HT-29 (cell line): ENCODE measurements around the genes RAI1 and DRC3.

GRCh38 chr17:17236963-17237043 lies 165 bp downstream of the FLCN start:
- RAMPAGE, long total RNA: no peak

GRCh38 chr17:17300580-17301151 lies 2.5 kb upstream of the NT5M start:
- RAMPAGE, long total RNA: no peak

- RAMPAGE, long total RNA: no peak
These were observed 83.0 kb downstream of the NT5M start for GRCh38 chr17:17386075-17386574.

GRCh38 chr17:17490895-17492212 lies 4.8 kb downstream of the RASD1 start:
- RAMPAGE, long total RNA: no peak

DNA sequence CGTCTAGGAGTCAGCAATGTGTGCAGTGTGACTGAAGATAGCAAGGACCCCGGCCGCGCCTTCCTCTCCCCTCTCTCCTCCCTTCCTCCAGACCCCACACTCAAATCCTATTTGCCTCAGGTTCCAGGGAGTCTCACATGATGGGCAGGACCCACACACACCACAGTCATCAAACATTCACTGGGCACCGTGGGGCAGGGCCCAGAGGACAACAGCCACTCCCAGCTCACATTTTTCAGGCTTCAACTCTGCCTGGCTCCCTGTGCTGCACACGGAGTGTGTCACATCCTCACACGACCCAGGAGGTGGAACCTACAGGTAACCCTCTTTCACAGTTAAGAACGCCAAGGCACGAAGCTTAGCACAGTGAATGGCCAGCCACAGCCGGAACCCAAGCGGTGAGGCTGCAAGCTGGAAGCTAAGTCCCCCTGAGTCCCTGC lies 30.5 kb downstream of the PEMT start:
- RAMPAGE, long total RNA: no peak

DNA sequence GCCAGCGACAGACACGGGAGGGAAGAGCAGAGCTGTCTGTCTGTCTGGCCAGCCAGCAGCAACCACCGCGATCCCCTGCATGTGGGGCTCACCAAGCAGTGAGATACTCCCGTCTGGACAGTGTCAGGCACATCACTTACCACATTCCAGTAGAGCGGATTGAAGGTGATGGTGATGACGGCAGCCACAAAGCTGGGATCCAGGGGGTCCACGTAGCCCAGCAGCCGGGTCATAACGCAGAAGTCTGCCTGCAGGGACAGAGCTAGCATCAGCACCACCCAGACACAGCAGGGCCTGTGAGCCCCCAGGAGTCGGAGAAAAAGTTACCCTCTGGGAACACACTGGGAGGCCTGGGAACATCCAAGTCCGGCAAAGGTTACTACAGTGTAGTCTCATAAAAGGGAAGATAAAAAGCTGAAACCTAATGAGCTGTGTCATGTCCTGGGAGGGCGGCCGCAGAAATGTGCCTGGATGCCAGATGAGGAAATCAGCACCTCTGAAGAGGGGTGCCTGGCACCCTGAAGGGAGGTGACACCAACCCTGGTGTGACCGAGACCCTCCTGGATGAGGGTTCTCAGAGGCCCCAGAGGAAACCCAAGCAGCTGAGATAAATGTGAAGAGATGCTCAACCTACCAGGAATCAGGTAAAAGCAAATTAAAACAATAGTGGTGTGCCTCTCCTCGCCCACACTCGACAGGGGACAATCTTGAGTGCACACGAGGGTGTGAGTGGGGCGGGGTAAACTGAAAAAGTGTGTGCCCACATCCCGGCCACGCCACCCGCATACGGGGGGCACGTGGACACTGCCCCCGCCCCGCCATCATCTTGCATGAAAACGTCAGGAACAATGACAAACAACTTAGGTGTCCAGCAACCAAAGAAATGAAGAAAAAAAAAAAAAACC lies 14.5 kb downstream of the PEMT start:
- RAMPAGE, long total RNA: no peak

GRCh38 chr17:17671735-17672360 lies 9.4 kb upstream of the RAI1 start:
- RAMPAGE, long total RNA: no peak

- RAMPAGE, long total RNA: no peak
These were observed at the start of gene RAI1 for GRCh38 chr17:17681055-17681687. Gene RAI1 (plus strand): TSS chr17:17681458.

GRCh38 chr17:17684778-17685823 lies 3.8 kb downstream of the RAI1 start:
- RAMPAGE, long total RNA: no peak

DNA sequence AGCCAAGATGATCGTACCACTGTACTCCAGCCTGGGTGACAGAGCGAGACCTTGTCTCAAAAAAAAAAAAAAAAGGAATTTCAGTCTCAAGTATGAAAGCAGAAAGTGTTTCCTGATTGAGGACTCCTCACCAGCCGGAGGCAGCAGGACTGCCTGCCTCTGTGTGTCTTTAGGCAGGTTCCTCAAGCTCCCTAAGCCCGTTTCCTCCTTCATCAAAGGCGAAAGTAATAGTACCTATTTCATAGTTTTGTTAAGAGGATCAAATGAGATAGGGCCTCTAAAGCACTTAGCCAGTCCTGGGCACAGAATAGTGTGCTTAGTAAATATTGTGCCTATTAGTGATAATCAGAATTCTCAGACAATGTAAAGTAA lies 9.1 kb downstream of the RAI1 start:
- RAMPAGE, long total RNA: no peak

GRCh38 chr17:17696714-17697796 lies 15.8 kb downstream of the RAI1 start:
- RAMPAGE, long total RNA: no peak

DNA sequence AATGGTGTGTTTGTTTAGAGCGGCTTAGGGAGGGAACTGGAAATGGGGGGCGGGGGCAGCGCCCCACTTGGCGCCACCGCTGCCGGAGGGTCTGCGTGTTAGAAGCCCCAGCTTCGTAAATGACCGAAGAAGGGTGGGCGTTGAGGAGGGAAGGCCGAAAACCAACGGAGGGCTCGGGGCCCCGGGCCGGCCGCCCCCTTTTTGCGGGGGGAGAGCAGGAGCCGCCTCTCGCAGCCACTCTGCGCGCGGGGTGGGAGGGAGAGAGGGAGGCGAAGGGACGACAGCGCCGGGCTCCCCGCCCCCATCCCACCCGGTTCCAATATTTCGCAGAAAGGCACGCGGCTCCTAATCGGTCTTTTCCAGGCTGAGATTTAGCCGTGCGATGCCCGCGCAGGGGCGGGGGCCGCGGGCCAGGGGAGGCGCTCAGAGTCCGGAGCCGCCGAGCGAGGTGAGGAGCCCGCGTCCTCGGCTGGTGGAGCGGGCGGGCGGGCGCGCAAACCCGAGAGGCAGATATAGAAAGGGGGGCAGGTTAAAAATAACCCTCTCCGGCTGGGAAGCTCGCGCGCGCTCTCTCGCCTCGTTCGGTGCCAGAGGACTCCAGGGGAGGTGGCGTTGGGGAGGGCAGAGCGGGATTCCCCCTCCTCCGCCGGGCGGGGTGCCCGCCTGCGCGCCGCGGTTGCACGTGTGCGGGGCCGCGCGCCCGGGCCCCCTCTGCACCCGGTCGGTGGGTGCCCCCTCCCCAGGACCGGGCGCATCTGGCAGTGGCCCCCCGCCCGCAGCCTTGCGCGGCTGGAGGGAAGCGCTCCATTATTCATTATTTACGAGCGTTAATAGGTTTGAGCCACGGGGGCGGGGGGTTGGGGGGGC lies 54.8 kb downstream of the SREBF1 start:
- RAMPAGE, long total RNA: no peak

GRCh38 chr17:17812618-17813420 lies 24.0 kb downstream of the SREBF1 start:
- RAMPAGE, long total RNA: no peak

- RAMPAGE, long total RNA: no peak
These were observed 1.2 kb downstream of the SREBF1 start for GRCh38 chr17:17835615-17836027.

DNA sequence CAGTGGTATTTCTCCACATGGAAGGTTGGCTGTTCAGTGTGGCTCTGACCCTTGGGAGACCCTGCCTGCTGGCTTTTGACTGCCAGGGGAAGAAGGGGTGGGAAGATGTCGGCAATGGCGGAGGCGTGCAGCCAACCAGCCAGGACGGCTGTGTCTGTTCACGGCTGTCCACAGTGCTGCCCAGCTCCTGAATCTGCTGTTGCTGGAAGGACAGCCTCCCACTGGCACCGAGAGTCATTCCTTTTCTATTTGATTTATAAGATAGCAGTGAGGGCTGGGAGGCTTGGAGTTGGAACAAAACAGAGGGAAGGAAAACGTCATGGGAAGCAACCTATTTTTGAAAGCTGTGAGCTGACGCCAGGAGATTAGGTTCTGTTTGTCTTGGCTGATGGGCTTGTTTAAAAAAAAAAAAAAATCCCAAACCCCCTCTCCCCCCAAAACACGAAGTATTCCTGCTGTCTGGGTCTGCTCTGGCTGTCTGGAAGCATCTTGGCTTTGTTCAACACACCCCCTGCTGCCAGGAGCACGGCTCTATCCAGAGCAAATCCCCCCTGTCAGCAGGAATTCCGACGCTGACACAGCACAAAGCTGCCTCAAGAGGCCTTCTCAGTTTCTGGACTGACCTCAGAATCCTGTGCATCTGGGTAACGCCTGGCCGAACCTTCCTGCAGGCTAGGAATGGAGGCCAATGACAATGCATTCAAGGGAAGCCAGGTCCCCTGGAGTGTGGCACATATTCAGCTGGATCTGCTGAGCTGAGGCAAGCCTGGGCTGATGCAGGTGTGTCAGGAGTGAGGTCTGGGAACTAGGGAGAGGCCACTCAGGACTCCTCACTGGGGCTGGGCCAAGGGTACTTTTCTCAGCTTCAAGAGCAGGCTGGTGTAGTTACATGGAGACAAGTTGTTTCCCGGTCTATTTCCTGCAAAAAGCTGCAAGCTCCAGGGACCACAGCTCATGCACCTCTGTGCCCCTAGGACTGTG lies 41.0 kb upstream of the SREBF1 start:
- RAMPAGE, long total RNA: no peak

DNA sequence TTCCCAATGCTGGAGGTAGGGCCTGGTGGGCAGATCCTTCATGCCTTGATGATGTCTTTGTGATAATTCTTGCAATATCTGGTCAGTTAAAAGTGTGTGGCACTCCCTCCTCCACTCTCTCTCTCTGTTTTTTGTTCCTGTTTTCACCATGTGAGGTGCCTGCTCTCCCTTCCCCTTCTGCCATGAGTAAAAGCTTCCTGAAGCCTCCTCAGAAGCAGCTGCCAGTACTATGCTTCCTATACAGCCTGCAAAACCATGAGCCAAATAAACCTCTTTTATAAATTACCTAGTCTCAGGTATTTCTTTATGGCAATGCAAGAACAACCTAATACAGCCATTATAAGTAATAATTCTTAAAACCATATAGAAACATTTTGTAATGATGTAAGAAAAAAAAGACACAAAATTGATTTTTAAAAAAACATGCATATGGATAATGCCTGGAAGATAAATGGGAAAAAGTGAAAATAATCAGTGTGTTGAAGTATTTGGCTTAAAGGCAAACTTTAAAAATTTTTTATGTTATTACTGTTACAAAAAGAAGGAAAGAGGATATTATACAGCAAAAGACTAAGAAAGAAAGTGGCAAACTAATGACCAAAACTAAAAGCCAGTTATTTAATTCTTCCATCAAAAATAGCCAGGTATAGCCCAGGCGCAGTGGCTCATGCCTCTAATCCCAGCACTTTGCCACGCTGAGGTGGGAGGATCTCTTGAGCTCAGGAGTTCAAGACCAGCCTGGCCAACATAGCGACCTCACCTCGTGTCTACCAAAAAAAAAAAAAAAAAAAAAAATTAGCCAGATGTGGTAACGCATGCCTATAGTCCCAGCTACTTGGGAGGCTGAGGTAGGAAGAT lies 47.1 kb downstream of the TOM1L2 start:
- RAMPAGE, long total RNA: no peak

DNA sequence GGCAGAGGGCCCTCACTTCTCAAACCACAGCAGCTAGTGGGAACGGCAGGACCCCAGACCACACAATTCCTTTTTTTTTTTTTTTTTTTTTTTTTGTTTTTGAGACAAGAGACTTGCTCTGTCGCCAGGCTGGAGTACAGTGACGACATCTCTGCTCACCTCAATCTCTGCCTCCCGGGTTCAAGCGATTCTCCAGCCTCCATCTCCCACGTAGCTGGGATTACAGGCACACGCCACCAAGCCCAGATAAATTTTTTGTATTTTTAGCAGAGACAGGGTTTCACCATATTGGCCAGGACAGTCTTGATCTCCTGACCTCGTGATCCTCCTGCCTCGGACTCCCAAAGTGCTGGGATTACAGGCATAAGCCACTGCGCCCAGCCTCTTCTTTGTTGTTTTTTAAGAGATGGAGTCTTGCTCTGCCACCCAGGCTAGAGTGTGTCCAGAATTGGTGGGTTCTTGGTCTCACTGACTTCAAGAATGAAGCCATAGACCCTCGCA lies 16.9 kb downstream of the TOM1L2 start:
- RAMPAGE, long total RNA: no peak

DNA sequence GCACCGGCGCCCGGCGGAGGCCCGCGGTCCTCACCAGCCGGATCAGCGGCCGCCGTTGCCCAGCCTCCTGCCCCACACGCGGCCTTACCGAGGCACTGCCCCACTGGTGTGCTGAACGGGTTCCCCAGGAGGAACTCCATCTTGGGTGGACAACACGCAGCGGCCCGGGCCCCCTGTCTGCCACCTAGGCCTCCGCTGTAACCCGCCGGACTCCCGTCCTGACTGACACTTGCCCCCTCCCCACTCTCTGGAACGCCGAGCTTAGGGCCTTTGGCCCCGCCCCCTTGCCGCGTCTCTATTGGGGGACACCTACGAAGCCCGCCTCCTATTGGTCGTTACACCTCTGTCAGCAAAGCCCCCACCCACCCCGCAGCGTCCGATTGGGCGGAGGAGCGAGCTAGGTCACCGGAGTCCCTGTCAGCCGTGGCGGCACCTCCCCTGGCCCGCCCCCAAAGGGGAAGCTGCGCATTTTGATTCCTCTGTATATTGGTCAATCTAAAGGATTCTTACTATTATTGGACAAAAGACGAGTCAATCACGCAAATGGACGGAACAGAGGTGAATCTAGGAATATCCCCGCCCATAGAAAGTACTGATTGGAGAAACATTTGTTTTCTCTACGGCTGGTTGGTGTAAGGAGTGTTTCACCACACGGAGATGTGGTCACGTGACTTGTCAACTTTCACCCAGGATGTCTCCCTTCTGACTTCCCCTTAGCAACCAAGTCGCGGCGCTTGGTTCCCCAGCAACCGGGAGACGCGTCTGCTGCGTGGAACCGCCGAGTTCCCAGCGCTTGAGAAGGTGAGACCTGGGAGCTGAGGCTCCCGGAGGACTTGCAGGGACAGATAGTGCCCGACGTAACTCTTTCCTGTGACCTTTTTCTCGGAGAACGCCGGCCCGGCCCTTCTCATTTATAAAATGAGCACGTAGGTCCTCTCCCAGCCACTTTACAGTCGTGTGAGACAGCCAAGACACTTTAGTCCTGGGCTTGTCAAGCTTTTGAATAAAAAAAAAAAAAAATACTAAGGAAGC lies at the start of gene DRC3:
DRC3 (plus strand) TSS at position 689 of the 1,032 bp plus-strand sequence.
- RAMPAGE, long total RNA: no peak

GRCh38 chr17:17983376-17983955 lies 10.8 kb downstream of the DRC3 start:
- RAMPAGE, long total RNA: no peak

DNA sequence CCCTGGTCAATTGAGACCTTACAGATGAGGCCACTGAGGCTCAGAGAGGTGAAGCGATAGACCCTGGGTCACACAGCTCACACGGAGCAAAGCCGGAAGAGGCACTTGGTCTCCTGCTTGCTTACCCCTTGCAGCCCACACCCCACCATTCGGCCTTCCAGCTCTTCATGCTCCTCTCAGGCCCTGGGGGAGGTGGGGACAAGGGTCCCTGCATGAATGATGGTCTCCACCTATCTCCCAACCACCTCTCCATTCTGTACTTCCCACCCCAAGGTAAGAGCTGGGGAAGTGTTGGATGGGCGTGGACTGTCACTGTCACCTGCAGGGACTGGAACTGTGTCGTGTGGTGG lies 5.2 kb upstream of the ALKBH5 start:
- RAMPAGE, long total RNA: no peak